Bronchus fibroblast of lung (primary cell): ENCODE measurements around a stretch of chr11.

GRCh38 chr11:65043733-65044403 is 2.9 kb downstream of the SAC3D1 start:
- RAMPAGE, long total RNA, result no peak

DNA sequence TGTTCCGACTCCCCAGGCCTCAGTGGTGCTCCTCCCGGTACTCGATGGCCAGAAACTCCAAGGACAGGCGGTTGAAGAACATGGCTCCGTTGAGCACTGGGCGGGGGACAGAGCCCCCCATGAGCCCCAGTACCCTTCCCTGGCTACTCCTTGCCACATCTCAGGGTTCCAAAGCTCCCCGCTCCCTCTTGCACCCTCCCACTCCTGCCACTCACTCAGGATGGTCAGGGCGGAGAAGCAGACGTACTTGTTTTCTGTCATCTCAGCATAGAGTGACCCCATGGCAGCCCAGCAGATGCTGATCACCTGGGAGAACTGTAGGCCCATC is 510 bp downstream of the TMEM262 start:
- RAMPAGE, long total RNA, result no peak

DNA sequence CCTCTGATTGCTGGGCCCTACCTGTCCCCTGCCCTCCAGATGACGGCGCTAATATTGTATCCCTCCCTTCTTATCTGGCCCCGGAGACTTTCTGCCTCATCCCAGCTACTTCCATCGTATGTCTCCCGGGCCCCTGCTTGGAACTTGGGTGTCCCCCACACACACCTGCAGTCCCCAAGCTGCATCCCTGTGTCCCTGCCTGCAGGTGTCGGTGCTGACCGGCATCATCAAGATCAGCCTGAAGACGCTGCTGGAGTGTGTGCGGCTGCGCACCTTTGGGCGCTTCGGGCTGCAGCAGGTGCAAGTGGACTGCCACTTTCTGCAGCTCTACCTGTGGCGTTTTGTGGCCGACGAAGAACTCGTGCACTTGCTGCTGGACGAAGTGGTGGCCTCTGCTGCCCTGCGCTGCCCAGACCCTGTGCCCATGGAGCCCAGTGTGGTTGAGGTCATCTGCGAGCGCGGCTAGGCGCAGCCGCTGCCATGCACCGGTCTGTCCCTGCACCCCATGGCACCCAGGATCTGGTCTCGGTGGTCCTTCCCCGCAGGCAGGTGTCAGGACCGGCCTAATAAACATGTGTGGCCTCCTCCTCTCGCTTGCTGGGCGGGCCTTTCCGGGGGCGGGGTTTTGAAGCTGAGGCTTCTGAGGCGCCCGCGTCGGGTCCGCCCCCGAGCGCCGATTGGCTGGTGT is 406 bp upstream of the TM7SF2 start:
- RAMPAGE, long total RNA, result no peak

DNA sequence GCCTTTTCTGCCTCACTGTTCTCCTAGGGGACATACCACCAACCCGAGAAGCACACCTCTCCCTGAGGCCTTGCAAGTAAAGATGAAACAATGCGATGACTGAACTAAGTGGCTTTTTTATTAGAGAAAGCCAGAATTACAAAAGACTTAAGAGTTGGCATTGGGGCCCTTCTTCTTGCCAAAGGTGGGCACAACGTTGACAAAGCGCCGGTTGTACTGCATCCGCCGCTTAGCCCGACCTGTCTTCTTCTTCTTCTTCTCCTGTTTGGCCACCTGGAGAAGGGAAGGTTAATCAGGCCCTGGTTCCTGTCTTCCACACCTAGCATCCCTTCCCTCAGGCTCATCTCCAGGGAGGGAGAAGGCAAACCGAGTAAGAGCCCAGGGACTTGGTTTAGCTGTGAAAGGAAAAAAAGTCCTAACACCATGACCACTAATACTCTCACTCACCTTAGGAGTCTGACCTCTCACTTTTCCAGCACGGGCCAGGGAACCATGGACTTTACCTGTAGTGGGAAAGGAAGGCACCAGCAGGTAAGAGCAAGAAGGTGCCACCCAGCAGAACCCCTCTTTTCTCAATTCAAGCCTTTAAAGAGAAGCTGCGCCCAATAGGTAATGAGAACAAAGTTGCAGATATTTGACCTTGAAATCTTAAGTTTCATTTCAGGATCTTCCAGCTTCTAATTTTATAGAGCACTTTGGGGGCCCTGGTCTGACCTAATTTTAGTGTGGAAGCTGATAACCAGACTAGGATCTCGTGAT is 1.2 kb downstream of the FAU start:
- RAMPAGE, long total RNA, result no peak

GRCh38 chr11:65133165-65133683 is 1.1 kb downstream of the SYVN1 start:
- RAMPAGE, long total RNA, result no peak

GRCh38 chr11:65165720-65166330 is 4.2 kb upstream of the SPDYC start:
- RAMPAGE, long total RNA, result no peak

GRCh38 chr11:65183450-65184698 is 2.1 kb downstream of the CAPN1 start:
- RAMPAGE, long total RNA, result no peak

- RAMPAGE, long total RNA, result no peak
Measured at GRCh38 chr11:65225288-65226212, 36.2 kb upstream of the POLA2 start.

DNA sequence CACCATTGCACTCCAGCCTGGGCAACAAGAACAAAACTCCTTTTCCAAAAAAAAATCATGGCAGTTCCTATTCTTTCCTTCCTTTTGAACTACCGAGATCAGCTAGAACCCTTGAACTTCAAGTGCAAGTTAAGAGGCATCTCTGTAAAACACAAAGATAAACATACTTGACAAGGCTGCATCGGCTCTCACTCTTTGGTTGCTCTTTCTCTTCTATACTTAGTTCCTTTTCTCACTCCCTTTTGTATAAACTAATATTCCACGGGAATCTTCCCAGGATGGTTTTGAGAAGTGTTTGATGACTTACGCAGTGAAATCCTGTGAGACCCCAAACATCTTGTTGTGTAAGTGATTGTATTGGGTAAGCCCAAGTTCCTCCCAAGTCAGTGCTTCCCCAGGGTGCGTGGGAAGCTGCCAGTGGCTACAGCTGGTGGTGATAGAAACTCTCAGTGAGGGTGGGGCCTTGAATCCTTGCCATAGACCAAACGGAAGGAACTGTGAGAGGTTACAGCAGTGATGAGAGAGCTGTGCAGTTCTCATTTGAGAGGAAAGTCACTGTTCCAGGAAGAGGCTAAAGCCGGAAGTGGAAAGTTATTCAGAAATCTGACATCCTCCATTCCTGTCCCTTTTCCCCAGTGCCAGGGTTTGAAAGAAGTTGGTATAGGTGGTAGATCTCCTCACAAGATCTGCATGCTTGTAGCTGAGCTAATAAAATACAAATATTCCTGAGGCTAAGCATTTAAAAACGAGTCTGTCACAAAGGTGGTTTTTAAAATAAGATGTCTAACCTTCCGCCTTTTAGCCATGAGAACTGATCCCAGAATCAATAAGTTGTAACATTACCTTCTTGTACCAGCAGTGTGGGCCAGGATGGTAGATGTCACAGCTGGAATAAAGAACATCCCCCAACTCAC is 23.9 kb upstream of the CDC42EP2 start:
- RAMPAGE, long total RNA, result no peak

DNA sequence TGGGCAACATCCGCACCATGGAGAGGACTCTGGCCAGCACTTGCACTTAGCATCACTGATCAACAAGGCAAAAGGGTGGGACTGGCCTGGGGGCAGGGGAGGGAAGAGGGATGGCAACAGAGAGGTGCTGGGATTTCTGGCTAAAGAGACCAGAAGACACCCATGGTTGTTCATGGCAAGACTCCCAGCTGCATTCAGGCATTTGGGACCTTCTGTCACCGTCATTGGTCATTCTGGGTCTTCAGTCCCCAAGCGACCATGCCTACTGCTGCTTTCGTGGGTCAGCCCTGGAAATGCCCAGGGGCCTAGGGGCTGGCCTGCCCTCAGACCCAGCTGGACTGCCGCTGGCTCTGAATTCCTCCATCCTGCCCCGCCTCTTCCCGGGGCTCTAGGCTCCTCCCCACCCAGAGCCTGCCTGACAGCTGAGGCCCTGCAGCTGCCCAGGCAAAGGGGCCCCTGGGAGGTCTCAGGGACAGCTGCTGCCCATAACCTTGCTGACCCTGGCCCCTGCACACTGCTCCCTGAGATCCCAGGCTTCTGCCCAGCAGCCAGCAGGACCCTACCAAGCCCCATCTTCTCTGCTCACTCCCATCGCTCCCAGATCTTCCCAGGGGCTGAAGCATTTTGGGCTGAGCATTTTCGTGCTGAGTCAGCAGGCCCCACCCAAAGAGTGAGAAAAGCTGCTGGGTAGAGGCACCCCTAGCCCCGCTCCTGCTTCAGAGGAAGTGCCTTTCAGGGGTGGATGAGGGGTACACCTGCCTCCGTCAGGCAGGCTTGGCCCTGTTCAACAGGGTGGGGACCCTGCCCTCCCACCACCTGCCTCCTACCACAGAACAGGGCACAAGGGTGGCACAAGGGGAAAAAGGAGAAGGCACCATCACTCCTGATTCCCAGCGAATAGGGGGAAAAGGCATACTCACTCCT is 12.8 kb upstream of the CDC42EP2 start:
- RAMPAGE, long total RNA, result no peak

GRCh38 chr11:65421920-65422260 is 35.5 kb downstream of the FRMD8 start:
- RAMPAGE, long total RNA, result no peak

DNA sequence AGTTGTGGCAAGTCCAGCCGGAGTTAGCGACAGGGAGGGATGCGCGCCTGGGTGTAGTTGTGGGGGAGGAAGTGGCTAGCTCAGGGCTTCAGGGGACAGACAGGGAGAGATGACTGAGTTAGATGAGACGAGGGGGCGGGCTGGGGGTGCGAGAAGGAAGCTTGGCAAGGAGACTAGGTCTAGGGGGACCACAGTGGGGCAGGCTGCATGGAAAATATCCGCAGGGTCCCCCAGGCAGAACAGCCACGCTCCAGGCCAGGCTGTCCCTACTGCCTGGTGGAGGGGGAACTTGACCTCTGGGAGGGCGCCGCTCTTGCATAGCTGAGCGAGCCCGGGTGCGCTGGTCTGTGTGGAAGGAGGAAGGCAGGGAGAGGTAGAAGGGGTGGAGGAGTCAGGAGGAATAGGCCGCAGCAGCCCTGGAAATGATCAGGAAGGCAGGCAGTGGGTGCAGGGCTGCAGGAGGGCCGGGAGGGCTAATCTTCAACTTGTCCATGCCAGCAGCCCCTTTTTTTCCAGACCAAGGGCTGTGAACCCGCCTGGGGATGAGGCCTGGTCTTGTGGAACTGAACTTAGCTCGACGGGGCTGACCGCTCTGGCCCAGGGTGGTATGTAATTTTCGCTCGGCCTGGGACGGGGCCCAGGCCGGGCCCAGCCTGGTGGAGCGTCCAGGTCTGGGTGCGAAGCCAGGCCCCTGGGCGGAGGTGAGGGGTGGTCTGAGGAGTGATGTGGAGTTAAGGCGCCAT is 36.5 kb downstream of the FRMD8 start:
- RAMPAGE, long total RNA, result no peak

DNA sequence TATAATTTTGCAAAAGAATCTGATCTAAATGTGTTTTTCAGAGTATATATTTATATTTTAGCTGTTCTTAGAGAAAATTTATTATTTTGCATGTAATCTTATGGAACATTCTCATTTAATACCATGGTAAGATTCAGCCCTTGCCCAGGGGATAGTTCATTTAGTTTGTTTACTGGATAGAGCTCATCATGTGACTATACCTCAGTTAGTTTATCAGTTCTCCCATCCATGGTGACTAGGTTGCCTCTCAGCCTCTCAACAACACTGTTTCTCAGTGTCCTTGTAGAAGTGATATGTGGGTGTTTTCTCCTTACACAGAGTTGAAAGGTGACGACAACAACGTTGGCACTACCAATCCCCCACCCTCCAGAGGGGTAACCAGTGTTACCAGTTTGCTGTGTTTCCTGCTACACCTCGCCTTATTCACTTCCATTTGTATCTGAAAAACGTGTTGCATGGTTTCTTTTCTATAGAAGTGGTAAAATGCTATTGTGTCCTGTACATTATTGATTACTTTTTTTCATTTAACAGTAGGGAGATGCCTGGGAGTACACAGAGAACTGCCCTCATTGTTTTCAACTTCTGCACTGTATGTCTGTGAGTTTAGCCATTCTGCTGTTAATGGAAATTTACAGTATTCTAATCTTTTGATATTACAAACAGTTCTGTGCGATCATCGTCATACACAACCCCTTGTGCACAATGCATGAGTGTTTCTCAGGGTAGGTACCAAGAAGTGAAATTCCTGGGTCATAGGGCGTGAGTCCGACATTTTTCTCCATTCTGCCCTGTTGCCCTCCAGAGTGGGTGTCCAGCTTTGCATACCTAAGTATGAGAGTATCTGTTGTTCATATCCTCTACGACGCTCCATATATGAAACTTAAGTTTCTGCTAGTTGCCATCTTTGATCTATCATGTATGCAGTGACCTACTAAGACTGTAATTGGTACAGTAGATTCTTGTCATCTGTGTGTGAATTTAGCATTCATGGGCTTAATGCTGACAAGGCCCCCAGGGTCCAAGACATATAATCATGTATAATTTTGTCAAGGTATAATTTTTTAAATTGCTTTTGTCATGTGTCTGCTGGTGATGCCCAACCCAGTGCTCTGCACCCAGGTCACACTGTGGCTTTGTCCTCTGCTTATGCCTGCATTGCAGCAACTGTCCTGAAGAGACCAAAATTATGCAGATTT is 47.9 kb downstream of the FRMD8 start:
- RAMPAGE, long total RNA, result no peak

- RAMPAGE, long total RNA, result no peak
Measured at GRCh38 chr11:65436405-65436650, 49.9 kb downstream of the FRMD8 start.

GRCh38 chr11:65439103-65440127 is 53.0 kb downstream of the FRMD8 start:
- RAMPAGE, long total RNA, result no peak

DNA sequence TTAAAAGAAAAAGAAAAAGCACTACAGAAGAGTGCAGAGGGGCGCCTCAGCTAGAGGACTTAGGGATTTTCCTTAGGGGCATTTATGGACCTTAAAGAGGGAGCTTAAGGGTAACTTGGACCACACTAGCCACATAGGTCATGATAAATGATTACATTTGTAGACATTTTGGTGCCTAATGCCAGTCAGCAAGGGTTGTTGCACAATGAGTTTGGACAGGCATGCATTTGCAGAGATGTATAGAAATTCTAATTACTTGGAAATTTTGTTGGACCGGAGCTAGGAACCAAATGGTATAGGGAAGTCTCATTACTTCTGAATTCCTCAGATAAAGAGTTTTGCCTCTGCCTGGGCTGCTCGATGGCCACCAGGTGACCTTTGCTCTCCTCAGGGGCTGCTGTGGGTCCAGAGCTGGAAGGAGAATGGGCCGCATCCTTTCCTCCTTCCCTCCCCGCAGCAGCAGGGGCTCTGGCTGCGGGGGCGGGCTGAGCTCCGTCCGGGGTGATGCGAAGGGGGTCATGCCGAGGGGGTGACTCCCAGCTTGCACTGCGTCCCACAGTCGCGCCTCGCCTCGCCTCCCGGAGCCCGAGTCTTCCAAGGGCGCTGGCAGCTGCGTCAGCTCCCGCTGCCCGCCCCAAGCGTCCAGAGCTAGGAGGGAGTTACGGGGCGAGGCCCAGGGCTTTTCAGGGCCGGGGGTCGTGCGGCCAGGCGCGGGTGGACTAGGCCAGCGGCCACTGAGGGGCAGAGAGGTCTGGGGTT is 46.3 kb upstream of the SCYL1 start:
- RAMPAGE, long total RNA, result no peak

DNA sequence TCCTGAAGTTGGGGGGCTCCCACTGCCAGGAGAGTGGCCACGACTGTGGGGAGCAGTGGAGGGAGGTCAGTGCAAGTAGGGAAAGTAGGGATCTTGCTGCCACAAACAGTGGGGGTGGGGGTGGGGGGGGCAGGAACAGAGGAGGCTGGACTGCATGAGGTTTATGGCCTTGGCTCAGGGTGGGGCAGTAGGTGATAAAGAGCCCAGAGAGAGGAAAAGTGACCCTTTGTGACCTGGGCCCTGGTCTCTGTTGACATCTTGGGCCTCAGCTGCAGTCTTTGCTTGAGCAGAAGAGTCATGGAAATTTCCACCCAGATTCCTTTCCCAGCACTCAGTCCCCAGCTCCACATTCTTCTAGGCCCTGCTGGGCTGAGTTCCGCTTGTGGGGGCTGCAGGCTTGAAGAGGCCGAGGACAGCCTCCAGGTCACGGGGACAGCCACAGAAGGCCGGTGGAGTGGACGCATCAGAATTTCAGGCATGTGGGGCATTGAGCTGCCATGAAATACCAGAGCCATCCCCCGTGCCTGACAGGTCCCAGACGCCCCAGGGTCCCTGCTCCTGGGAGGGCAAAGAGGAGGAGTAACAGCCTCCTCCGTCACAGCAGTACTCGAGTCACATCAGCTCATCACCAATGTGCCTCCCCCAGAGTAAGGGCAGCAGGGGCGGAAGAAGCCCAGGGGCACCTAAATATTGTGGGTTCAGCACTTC is 35.7 kb upstream of the SCYL1 start:
- RAMPAGE, long total RNA, result no peak

- RAMPAGE, long total RNA, result no peak
Measured at GRCh38 chr11:65496500-65497493, 28.1 kb upstream of the SCYL1 start.

GRCh38 chr11:65501054-65501295 is 23.9 kb upstream of the SCYL1 start:
- RAMPAGE, long total RNA, result no peak

- RAMPAGE, long total RNA, result no peak
Measured at GRCh38 chr11:65502480-65503528, 22.1 kb upstream of the SCYL1 start.